ENCODE results near the genes TDRD1 and HSPA12A.

GRCh38 chr10:114068186-114068622 is 24.5 kb downstream of the ADRB1 start:
- PRO-cap, 8 experiments, result no peak in any of the 8 experiments

DNA sequence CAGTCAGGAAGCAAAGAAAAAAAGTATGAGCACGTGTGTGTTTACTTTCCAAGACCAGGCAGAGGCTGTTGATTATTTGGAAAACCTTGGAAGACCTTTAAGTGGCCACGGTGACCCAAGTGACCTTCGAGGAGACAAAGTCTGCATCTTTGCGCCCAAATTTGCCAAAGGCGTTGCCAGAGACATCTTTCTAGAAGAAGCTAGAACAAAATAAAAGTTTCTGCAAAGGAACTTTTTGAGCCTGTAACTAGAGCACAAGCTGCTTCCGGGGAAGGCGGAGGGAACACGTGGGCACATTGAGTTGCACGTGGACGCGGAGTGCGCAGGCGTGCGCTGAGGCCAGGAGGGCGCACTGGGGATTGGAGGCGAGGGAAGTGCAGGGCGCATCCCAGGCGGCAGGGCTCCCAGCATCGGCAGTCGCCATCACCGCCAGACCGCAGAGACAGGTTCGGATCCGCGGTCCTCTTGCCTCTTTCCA is at the start of gene TDRD1:
TDRD1 (plus strand) TSS at position 416 of the 478 bp plus-strand sequence.
- PRO-cap, 8 experiments, result no peak in any of the 8 experiments

- PRO-cap, 8 experiments, result no peak in any of the 8 experiments
Observed at GRCh38 chr10:114239907-114240348, 874 bp downstream of the VWA2 start.

DNA sequence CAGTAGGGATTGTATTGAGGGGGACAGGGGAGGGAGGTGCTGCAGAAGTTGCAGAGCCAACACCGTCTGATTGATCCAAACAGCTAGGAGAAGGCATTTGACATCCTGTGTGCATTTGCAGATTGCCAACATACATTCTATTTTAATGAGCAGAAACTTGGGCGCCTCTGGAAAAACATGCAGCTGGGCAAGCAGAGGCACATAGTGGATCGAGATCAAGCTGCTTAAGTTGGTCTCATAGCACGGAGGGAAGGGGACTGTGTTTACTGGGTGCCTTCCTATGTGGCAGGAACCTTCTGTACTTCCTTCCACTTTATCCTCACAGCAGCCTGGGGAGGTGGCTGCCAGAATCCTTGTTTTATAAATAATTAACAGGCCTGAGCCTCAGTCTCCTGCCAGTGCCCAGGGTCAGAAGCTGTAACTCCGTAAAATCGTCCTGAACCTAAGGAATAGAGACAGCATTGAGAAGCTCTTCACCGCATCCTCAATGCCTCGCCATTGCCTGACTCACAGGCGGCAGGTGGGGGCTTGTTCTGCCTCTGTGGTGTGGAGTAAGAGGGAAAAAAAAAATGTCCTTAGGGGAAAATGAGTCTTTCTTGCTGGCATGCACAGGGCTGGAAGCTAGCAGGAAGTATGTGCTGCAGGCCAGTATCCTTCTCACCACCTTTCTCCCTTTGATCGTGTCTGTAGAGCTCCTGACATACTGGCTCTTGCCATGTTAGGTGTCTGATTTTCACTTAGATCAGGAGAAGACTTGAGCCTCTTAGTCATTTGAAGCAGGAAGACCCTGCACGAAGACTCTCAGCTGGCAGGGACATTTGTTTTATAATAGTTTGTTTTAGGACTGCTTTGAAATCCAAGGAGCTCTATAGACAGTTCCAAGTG is 6.2 kb downstream of the VWA2 start:
- PRO-cap, 8 experiments, result no peak in any of the 8 experiments

GRCh38 chr10:114246770-114247511 is 7.9 kb downstream of the VWA2 start:
- PRO-cap, 8 experiments, result no peak in any of the 8 experiments

GRCh38 chr10:114332301-114333371 is 71.7 kb downstream of the AFAP1L2 start:
- PRO-cap, 8 experiments, result no peak in any of the 8 experiments

GRCh38 chr10:114346486-114347036 is 57.7 kb downstream of the AFAP1L2 start:
- PRO-cap, 8 experiments, result no peak in any of the 8 experiments

- PRO-cap, 8 experiments, result no peak in any of the 8 experiments
Observed at GRCh38 chr10:114395660-114396030, 8.7 kb downstream of the AFAP1L2 start.

- PRO-cap, 8 experiments, result no peak in any of the 8 experiments
Observed at GRCh38 chr10:114437801-114438169, 33.5 kb upstream of the AFAP1L2 start.

GRCh38 chr10:114489564-114490367 is 85.5 kb upstream of the AFAP1L2 start:
- PRO-cap, 8 experiments, result no peak in any of the 8 experiments

DNA sequence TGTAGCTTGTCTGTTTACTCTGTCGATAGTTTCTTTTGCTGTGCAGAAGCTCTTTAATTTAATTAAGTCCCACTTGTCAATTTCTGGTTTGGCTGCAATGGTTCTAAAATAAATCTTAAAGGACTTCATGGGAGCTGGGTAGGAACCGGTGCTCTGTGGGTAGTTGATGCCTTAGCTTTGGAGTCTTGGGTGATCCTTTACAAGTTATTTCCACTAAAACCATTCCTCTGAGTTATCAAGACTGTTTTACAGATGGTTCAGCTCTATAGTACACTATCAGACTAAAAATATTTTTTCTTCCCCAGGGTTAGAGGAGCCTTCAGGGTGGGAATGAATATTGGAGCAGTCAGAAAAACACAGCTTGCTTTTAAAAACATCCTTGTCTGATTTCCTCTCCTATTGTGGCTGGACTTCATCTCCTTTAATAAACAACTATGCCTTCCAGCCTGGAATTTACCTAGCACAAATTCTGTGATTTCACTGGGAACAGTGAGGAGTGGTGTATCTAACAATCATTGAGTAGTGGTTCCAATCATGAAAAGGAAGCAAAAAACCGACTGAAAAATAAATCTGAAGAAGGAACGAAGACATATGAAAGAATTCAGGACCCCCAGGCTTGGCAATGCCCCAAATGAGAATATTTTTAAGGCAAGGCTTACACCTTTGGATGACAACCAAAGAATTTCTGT is 102.6 kb upstream of the AFAP1L2 start:
- PRO-cap, 8 experiments, result no peak in any of the 8 experiments

- PRO-cap, 8 experiments, result no peak in any of the 8 experiments
Observed at GRCh38 chr10:114758274-114758916, 63.2 kb upstream of the FHIP2A start.

DNA sequence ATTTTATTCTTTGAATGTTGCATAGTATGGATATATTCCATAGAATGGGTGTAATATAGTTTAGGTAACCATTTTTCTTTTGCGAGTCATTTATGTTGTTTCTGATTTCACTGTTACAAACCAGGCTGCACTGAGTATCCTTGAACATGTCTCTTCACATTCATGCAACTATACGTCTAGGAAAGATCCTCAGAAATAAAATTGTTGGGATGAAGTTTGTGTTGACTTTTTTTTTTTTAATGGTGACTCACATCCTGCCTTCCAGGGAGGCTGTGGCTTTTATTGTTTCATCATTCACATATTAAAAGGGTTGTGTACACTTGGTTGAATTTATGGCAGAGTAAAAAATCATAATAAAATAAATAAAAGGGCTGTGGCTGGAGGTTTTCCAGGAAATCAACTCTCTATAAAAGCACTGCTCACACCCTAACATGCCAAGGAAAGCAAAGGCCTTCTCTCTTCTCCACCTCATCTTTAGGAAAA is 41.9 kb upstream of the FHIP2A start:
- PRO-cap, 8 experiments, result no peak in any of the 8 experiments

DNA sequence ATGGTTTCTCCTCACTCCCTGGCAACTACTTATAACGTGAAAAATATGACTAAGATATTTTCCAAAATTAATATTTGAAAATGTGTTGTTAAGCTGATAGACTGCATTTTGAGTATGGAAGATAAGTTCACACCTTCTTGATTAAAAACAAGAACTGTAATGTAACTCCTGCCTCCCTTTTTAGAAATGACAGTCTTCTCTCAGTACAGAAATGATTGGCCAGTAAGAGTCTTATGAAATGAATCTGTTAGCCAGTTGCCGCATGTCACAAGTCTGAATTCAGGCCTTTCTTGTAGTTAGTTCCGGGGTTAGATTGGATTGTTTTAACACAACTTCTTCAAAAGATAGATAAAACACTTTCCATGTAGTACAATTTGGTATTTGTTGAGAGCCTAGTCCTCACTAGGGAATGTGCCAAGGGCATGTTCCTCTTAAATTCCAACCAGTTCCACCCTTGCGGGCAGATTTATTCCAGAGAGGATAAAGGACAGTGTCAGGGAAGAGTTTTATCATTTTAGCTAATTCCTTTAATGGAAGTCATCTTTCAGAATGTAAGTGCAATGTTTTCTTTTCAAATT is 3.9 kb downstream of the FHIP2A start:
- PRO-cap, 8 experiments, result no peak in any of the 8 experiments

GRCh38 chr10:114864226-114864791 is 42.7 kb downstream of the FHIP2A start:
- PRO-cap, 8 experiments, result peak in 2 of 8 experiments; most common minus-strand start chr10:114864566 (in 2)

DNA sequence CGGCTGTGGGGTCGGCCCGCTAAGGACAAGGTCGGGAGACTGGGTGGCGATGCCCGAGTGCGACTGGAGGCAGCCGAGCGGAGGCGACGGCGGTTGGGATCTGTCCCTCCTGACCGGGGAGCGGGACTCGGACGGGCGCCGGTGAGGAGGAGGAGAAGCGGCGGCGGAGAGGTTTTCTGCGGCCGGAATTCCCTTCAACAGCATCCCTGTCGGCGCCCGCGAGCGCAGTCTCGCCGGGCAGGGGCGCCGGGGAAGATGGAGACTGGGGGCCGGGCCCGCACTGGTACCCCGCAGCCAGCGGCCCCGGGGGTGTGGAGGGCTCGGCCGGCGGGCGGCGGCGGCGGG is 303 bp downstream of the ATRNL1 start:
- PRO-cap, 8 experiments, result no peak in any of the 8 experiments

GRCh38 chr10:116082595-116083254 is 190.3 kb downstream of the GFRA1 start:
- PRO-cap, 8 experiments, result no peak in any of the 8 experiments

DNA sequence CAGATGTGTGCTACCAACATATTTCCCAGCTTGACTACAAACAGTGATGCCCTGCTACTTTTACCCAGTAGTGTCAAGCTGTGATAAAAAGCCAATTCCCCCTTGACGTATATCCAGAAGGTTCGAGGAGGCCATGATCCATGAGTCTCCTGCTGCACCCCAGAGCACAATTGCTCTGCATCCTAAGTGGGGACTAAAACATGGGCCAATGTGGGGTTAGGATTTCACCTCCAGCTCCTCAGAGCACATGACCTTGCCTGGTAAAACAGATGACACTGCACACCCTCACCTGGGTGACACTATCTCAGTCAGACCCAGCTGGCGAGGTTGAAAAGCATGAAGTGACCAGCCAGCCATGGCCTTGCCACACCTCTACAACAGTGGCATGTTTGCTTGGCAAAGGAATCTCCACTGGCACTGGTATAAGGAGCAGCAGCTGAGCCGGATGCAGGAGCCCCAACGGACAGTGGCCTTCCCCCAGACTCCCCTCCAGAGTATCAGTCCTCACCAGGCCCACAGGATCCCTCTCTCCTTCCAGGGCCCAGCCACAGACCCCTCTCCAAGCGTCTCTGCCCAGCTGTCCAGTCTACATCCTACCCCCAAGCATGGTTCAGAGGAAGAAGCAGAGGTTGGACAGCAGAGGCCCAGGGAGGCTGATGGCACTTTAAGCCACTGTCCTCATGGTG is 62.0 kb downstream of the GFRA1 start:
- PRO-cap, 8 experiments, result no peak in any of the 8 experiments

DNA sequence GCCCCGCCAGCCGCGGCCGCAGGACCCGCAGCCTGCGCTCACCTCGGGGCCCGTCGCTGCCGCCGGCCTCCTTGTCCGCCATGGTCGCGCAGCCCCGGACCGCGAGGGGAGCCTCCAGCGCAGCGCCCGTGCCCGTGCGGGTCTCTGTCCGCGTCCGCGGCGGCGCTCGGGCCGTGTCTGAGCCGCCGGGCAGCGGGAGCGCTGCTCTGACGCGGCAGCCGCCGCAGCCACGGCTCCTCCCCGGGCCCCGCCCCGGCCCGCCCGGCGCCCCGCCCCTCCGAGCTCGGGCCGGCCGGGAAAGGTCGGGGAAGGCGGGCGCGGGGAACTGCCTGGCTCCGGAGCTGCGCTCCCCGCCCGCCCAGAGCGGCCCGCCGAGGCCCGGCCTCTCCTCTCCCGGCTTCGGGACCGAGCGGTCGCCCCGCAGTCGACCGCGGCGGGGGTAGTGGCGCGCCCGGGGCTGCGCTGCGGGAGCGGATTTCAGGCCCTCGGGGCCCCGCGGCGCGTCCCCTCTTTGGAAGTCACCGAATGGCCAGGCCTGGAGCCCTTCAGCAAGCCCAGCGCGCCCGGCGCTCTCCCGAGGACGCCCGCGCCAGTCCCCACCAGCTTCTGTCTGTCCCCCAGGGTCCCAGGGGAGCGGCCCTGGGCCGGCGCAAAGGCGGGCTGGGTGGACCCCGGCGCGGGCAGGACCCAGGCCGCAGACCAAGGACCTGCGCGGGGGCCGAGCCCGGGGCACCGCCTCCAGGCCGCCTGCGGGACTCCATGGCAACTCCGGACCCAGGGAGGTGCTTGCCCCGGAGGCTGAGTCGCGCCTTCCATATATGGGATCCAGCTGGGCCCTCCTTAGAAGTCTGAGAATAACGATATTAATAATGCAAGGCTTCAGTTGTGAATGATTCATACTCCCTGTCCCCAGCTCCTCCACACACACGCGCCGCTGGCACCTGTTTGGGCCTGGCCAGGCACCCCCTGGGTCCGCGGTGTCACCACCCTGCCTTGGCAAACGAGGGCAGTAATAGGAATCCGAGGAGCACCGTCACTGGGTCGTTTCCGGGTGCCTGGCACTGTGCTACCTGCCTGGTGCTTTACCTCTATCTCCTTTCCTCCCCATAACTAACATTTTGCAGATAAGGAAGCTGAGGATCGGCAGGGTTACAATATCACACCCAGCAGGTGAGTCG is at the start of gene HSPA12A:
HSPA12A (minus strand) TSS at position 179 of the 1,178 bp plus-strand sequence.
- PRO-cap, 8 experiments, result peak in 6 of 8 experiments; most common plus-strand start position 298 of the sequence (in 4); most common minus-strand start position 146 of the sequence (in 2)

DNA sequence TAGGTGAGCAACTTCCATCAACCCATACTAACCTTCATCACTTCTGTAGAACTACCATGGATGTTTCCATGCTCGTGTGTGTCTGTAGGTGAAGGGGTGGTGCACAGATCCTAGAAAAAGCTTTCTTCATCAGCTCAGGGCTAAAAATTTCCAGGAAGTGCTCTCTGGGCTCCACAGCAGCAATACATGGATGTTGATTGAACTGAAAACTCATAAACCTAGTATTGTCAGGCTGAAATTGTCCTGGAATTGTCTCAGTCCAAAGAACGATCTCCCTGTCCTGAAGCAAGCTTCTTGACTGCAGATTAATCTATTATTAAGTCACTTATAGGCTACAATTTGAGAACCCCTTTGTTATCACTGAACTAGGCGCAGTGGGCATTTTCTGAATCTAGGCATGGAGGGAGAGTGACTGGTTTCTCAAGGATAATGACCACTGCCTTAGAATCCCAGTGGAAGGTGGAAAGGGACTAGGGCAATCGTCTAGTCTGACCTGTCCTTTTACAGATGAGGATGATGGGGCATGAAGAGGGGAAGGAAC is 39.8 kb downstream of the ENO4 start:
- PRO-cap, 8 experiments, result no peak in any of the 8 experiments